Osteoblast (primary cell): ENCODE measurements around a stretch of chr18.

- CAGE, long polyA plus RNA: no peak
- RRBS: no CpG with 5 or more reads among the region's 12 CpGs
These were observed 6.3 kb downstream of the INO80C start for GRCh38 chr18:35491168-35492082.

DNA sequence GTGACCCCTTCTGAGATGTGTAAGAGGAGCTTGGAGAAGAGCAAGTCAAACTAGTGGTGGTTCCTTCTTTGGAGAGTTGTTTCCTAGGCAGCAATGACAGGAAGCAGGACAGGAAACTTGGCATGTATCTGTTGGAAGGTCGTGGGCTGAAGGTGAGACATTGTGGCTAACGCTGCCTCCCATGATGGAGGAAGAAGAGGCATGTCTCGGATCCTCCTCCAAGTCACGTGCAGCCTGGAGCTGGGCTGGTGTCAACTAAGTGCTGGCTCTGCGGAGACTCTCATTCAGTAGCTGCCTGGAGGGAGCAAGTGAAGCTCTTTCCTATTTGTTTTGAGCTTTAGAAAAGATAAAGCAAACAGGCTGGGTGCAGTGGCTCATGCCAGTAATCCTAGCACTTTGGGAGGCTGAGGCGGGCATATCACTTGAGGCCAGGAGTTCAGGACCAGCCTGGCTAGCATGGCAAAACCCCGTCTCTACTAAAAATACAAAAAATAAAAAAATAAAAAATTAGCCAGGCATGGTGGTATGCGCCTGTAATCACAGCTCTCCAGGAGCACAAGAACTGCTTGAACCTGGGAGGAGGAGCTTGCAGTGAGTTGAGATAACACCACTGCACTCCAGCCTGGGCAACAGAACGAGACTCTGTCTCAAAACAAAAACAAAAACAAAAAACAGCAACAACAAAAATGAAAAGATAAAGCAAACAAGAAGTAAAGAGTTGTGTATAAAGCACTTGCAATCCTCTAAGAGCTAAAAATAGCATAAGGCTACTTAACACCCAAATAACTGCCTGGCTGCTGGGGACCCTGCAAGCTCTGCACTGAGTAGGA is 28.2 kb upstream of the INO80C start:
- CAGE, long polyA plus RNA: no peak
- RRBS: no CpG with 5 or more reads among the region's 9 CpGs

- CAGE, long polyA plus RNA: no peak
- RRBS: no CpG with 5 or more reads among the region's 5 CpGs
These were observed 11.1 kb downstream of the GALNT1 start for GRCh38 chr18:35592202-35593431.

DNA sequence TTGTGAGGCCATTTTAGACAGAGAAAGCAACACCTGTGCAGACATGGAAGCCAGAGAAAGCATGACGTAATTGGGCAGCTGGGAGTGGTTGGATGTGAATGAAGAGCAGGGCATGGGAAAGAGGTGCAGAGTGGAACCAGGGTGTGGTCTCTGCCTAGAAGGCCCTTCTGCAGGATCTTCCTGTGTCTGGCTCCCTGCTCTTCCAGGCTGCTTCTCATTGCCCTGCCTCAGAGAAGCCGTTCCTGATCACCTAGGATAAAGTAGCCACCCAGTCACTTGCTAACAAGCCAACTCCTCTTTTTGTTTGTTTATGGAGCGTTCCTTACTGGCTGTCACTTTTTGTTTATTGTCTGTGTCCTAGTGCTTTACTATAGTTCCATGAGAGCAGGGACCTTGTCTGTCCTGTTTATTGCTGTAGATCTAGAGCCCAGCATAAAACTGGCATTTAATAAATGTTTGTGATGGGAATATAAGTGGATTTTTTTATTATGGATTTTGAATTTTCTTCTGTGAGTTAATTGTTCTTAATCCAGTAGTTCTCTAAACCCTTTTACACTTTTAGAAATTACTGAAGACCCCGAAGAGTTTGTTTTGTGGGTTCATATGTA is 28.6 kb downstream of the GALNT1 start:
- CAGE, long polyA plus RNA: no peak
- RRBS: no CpG with 5 or more reads among the region's 4 CpGs

DNA sequence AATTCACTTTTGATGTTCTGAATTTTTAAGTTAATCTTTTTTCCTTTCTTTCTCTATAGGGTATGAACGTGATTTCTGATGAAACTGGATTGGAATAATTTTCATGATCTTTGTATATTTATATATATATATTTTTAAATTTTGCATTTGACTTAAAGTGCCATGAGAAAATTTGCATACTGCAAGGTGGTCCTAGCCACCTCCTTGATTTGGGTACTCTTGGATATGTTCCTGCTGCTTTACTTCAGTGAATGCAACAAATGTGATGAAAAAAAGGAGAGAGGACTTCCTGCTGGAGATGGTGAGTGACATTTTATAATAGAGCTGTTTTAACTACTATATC is 72.9 kb downstream of the GALNT1 start:
- CAGE, long polyA plus RNA: no peak
- RRBS: no CpG with 5 or more reads among the region's 1 CpG

- CAGE, long polyA plus RNA: no peak
- RRBS: no CpG with 5 or more reads among the region's 8 CpGs
These were observed 110.8 kb upstream of the C18orf21 start for GRCh38 chr18:35861372-35862366.

DNA sequence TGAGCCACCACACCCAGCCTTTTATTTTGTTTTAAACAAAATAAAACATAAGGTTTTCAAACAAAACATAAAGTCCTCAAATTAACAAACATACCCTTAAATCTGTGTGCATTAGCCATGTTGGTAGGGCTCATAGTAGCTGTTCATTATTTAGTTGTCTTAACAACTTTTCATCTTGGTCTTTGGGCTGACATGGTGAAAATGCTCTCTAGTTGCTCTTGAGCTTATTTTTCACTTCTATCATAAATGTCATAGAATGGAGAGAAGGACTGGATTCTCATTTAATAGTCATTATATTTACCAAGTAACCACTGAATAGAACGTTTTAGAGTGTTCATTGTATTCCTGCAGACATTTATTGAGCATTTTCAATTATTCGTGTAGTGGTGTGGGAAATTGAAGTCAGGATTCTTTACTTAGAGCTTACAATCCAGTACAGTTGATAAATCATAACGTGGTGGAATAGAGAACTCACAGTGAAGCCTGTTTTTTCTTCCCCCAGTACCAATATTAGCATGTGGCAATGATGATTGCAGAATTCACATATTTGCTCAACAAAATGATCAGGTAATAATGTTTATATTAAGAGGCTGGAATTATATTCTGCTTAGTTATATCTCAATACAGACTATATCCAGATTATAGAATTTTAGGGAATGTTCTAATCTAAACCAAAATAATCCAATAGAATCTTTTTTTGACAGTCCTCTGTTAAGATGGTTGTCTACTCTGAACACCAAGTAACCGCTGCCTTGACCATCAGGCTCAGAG is 11.1 kb downstream of the ELP2 start:
- CAGE, long polyA plus RNA: no peak
- RRBS: no CpG with 5 or more reads among the region's 4 CpGs

DNA sequence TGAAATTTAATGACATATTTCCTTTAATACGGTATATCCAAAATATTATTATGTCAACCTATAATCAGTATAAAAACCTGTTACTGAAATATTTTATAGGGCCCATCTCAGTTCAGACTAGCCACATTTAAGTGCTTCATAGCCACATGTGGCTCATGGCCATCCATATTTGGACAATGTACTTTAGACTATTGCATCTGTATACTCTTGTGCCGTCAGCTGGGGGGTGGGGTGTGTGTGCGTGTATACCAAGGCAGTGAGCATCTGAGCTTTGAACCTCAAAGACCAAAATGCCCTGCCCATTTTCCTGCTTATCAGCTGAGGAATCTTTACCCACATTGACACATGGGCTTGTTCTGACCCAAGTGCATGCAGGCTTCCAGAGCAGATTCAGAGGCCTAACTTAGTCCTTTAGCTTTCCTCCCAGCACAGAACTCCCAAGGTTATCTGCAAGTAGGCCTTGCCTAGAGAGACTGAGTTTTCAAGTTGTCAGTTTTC is 11.2 kb upstream of the MOCOS start:
- CAGE, long polyA plus RNA: no peak
- RRBS: no CpG with 5 or more reads among the region's 3 CpGs

DNA sequence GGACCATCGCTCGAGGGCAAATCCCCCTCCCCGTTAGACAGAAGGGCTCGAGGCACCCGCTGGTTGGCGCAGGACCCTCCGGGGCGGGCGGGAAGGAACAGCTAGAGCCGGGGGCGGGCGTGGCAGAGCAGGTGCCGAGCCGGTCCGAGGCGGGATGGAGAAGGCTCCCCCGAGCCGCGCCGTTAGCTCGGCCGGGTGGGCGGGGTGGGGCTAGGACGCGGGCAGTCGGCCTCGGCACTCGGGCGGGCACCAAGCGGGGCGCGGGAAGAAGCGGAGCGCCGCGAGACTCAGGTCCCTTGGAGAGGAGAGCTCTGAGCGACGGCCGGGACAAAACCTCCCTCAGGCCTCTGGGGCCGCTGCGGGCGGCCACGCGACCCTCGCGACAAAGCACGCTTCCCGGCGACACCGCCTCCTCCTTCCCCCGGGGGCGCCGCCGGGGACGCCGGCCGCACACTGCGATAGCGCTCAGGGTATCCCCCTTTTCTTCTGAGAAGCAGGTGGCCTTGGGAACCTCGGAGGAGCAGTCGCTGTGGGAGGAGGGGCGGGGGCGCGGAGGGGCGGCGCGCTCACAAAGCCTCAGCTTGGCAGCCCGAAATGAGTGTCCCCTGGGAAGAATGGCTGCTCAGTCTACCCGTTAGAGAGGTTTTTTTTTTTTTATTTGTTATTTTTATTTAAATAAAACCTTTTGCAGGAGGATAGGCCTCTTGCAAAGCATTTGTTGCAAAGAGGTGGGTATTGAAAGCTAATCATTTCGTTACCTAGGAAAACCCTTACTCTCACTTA is 795 bp downstream of the FHOD3 start:
- CAGE, long polyA plus RNA: no peak
- RRBS: 1% methylated on average over 24 of the region's 70 CpGs

- CAGE, long polyA plus RNA: no peak
- RRBS: no CpG with 5 or more reads among the region's 17 CpGs
These were observed 134.7 kb downstream of the TPGS2 start for GRCh38 chr18:36693949-36694705.

- CAGE, long polyA plus RNA: no peak
- RRBS: 4% methylated on average over 6 of the region's 27 CpGs
These were observed 311.1 kb downstream of the CELF4 start for GRCh38 chr18:37254466-37254838.

DNA sequence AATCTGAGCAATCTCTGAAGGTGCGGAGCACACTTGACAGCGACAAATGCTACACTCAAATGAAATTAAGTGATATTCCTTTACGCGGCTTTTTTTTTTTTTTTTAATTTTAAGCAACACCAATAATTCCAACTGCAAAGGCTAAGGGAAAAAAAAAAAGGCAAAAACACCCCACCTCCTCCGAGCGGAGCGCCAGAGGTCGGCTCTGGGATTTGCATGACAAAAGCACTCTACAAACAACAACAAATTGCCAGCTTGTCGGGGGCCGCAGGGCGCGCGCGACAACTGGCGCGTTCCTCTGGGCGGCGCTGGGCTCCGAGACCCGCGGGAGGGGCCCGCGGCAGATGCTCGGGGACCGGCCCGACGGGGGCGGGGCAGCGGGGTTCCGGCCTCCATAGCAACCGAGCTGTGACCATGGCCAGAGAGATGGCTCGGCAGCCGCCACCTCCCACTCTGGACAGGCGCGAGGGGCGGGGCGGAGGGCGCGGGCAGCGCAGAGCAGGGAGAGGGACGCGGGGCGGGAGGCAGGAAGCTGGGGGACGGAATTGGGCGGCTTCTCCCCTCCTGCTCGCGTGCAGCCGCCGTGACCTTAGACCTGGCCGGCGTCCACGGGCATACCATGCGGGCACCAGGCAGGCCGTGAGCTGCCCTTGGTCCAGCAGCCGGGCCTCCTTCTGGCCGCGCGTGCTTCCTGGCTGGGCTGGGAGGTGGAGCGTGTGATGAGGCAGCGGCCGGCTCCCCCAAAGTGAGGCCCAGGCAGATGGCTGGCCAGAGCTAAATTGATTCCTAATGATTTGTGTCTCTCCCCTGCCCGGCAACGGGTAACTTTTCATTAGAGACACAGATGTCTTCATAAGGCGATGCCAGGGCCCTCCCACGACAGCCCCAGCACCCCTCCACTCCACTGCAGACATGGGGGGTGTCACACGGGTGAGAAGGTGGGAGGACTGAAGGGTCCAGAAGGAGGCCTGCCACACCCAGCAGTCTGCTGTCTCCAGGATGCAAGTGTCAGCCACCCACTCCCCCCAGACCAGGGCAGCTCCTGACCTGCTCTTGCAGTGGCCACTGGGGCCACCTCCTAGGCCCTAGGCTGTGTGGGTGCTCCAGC is 171.5 kb downstream of the CELF4 start:
- CAGE, long polyA plus RNA: no peak
- RRBS: 2% methylated on average over 13 of the region's 66 CpGs

DNA sequence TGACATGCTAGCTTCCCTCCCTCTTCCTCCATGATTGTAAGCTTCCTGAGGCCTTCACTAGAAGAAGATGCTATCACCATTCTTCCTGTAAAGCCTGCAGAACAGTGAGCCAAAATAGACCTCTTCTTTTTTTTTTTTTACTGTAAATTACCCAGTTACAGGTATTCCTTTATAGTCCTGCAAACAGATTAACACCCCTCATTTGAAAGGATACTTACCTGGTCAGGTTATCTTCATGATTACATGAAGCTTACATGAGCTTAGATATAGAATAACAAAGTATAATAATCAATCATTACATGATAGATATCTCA is 1423.2 kb upstream of the CELF4 start:
- CAGE, long polyA plus RNA: no peak

DNA sequence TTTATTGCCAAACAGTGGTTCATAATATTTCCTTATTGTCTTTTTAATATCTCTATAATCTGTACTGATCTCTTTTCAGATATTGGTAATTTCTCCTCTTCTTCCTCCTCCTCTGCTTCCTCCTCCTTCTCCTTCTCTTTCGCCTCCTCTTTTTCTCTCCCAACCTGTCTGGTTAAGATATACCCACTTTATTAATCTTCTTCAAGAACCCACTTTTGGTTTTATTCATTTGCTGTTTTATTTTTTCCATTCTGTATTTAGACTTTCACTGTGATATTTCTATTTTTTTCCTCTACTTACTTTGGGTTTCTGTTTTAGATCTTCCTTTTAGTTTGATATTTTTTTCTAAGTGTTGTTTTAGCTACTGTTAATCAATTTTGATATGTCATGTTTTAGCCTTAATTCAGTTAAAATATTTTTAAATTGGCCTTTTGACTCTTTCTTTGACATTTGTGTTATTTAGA is 2078.9 kb upstream of the CELF4 start:
- CAGE, long polyA plus RNA: no peak
- RRBS: no CpG with 5 or more reads among the region's 1 CpG

DNA sequence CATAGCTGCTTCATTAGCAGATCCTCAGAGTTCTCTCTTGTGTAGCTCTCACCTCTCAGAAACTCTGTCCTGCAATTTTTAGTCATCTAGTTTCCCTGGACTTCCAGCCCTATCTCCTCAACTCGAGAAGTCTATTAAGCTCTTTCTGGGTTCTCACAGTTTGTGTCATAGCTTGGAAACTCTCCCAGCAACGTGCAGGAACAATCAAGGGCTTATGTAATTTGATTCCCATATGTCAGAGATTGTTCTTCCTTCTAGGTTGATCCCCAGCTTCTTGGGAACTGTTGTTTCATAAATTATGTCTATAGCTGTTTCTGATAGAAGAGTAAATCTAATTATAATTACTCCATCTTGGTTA is 2082.5 kb upstream of the CELF4 start:
- CAGE, long polyA plus RNA: no peak
- RRBS: no CpG with 5 or more reads among the region's 2 CpGs

DNA sequence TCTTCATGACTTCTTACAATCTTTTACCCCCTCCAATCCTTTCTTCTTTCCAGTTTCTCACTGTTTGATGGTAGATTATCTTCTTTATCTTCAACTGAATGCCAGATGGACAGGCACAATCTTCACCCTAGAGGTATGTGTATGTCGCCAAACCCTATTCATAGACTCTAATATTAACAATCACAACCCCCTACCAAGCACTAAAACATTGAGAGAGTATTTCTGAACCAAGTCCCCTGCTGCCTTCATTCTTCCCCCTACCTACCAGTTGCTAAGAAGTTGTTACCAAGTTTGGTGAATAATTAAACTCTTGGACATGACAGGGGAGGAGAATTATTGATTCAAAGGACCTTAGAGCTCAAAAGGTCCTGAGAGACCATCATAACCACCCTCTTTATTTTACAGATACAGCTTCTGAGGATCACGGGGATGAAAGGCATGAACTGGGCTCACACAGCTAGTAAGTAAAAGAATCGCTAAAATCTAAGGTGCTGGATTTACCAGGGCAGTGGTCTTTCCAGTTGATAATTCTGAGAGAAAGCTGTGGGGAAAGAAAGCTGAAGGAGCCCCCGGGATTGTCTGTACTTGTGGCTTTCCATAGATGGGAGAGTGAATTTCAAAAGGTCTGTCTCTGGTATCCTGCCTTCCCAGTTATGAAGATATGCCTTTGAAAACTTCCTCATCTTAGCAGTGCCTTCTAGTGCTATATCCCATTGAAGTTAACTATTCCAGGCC is 204.2 kb downstream of the PIK3C3 start:
- CAGE, long polyA plus RNA: no peak
- RRBS: no CpG with 5 or more reads among the region's 4 CpGs

GRCh38 chr18:44753245-44753794 is 72.6 kb downstream of the SETBP1 start:
- CAGE, long polyA plus RNA: no peak
- RRBS: no CpG with 5 or more reads among the region's 4 CpGs

DNA sequence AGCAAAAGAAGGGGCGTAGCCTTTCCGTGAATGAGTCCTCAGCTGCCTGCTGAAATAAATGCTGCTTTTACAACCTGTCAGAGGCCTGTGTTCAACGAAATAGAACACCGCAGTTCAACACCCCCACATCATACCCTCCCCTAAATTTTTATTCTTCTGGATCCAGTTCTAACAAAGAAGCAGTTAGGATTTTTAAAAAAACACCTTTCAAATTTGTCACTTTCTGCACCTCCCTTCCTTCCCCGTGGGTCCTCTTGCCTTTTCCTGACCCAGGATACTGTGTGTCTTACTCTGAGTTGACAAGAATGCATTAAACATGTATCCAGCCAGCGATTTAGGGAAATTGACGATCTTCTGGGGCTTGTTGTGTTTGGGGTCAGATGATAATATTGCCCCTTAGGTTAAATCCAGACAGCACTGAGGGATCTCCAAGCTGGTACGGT is 135.9 kb downstream of the SETBP1 start:
- CAGE, long polyA plus RNA: no peak
- RRBS: no CpG with 5 or more reads among the region's 8 CpGs

DNA sequence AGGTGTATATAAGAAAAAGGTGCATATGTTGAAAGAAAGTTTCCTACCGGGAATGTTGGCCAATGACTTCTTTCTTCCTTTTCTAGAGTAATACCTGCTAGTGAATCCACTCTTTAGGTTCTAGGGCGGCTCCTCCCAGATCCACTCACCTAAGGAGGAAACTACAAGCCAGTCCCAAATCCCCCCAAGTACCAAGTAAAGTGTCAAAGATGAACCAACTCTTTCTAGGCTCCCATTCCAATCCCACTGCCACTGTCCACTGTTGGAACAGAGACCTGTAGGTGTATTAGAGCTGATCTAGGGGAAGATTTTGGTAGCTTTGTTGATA is 376.3 kb upstream of the SLC14A2 start:
- CAGE, long polyA plus RNA: no peak
- RRBS: no CpG with 5 or more reads among the region's 2 CpGs

- CAGE, long polyA plus RNA: no peak
- RRBS: no CpG with 5 or more reads among the region's 4 CpGs
These were observed 290.9 kb upstream of the SLC14A2 start for GRCh38 chr18:45324341-45324776.